ENCODE results near the gene TEX52.

GRCh38 chr12:1474573-1475127 is 119.7 kb downstream of the FBXL14 start:
- PRO-cap, 2 experiments, result no peak in any of the 2 experiments

DNA sequence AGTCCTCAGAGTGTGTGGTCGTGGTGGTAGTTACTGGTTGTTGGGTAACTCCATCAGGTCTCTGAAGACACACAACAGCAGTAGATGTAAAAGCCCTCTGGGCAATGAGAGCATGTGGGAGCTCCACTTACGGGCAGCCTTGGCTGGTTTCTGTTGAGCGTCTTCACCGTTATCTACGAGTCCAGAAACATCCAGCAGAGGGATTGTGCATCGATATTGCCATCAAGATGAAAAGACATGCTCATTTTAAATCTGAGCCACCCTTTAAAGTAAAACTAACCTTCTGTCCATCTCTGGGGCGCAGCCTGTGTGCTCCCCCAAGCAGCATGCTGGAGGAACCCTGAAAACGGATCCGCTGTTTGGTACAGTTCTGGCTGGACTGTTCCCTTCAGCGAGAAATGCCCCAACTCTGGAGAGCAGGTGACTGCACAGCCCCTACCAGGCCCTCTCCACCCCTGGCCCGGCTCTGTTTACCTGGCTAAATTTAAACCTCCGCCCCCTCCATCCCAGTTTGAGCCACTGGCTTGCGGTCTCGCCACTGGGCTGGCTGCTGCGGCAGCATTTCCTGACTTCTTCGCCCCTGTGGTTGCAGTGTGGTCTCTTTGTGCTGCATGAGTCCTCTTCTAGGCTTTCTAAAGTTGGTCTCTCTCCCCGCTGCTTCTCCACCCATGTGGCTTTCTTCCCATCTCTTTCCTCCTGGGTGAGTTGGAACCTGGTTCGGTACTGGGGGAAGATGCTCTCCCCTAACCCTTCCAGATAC is 60.9 kb downstream of the FBXL14 start:
- PRO-cap, 2 experiments, result no peak in any of the 2 experiments

DNA sequence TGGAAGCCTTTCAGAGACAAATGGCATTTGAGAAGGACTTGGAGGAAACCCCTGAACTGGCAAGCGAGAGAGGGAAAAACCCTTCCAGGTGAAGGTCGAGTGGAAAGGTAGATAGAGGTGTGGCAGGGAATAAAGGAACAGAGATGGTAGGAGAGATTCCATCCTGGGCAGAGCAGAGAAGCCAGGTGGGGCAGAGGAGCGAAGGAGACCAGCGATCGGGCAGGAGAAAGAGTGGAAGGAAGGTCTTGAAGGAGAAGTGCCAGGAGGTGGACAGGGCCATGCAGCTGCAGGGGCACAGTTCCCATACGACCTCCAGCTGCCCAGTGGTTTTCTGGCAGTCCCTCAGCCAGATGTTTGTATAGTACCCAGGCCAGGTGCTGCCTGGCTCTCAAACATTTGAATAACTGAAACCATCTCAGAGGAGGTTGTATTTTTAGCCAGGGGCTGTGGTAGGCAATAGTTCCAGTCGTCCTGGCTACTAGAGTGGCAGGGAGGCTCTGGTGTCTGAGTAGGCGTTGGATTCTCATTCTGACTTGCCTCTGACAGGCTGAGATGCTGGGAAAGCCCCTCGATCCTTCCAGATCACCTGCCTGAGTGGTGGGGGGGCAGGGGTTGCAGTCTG is 40.1 kb downstream of the FBXL14 start:
- PRO-cap, 2 experiments, result no peak in any of the 2 experiments

DNA sequence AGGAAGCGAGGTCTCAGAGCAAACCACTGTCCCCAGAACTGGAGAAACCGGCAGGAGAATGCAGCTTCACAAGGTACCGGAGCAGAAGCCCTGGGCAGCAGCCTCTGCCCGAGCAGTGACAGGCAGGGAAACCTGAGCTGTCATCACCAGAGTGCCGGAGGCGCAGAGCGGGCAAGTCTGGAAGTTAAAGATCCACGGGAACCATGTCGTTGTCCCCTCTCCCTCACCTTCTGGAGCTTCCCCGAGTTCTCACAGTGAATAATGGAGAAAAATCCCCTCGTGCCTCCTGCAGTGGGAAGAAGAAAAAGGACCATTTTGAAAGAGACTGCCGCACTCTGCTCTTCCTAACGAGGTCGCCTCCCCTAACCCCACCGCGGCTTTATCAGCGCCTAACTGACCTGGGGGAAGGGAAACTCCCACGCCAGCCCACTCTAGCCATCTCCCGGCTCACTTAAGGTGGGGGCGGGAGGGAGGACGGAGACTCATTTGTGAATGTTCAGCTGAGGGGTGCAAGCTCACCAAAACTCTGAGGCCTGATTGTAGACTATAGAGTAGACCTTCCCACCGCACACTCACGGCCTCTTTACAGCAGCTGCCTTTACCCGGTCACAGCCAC is 27.7 kb downstream of the FBXL14 start:
- PRO-cap, 2 experiments, result no peak in any of the 2 experiments

- PRO-cap, 2 experiments, result no peak in any of the 2 experiments
These were observed 715 bp downstream of the FBXL14 start for GRCh38 chr12:1593833-1593898.

GRCh38 chr12:1669992-1670854 is 20.6 kb upstream of the ADIPOR2 start:
- PRO-cap, 2 experiments, result no peak in any of the 2 experiments

DNA sequence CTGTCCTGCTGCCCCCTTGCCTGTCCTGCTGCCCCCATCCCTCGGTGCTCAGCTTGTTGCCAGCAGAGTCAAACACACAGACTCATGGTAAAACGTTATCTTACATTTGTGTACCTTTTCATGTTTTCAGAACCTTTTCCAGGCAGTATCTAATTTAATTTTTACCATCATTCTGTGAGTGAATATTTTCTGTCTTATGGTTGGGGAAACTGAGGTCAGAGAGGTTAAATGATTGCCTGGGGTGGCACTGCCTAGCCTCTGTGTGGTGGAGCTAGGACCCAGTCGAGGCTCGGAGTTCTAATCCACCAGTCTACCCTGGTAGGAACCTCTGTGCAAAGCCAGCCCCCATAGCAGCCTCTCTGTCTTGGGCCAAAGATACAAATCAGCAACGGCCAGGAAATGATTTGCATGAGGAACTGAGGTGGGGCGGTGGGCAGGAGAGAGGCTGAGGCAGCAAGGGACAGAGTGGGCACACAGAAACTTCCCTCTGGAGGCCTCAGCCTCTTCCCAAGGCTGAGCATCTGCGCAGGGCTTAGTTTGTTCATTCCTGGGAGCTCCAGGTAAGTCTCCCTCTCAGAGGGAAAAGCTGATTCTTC is 134.3 kb downstream of the CACNA1C start:
- PRO-cap, 2 experiments, result no peak in any of the 2 experiments

- PRO-cap, 2 experiments, result no peak in any of the 2 experiments
These were observed 186.5 kb downstream of the CACNA1C start for GRCh38 chr12:2239053-2240007.

DNA sequence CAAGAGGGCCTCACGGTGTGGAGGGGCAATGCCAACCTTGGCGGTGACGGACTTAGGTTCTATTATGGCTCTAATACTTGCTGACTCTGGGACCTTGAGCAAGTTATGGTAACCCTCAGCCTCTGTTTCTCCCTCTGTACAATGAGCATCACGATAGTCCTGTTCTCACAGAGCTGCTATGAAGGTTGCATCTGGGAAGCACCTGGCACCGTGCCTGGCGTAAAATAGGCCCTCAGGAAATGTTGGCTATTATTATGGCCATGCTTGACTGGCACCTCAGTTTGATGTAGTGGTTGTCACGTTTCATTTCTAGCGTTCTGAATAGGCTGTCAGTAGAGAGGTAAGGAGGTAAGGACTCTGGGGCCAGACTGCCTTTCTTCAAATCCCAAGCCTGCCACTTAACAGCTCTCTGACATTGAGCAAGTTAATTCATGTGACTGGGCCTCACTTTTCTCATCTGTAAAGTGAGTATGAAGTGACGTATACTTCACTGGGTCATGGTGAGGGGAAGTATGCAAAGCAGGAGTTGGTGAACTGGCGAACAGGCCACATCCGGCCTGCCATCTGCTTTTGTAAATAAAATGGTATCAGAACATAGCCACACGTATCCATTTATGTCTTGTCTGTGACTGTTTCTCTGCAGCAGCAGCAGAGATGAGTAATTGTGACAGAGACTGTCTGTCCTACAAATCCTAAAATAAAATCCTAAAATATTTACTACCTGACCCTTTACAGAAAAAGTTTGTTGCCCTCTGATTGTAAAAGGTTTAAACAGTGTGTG is 196.1 kb downstream of the CACNA1C start:
- PRO-cap, 2 experiments, result no peak in any of the 2 experiments

DNA sequence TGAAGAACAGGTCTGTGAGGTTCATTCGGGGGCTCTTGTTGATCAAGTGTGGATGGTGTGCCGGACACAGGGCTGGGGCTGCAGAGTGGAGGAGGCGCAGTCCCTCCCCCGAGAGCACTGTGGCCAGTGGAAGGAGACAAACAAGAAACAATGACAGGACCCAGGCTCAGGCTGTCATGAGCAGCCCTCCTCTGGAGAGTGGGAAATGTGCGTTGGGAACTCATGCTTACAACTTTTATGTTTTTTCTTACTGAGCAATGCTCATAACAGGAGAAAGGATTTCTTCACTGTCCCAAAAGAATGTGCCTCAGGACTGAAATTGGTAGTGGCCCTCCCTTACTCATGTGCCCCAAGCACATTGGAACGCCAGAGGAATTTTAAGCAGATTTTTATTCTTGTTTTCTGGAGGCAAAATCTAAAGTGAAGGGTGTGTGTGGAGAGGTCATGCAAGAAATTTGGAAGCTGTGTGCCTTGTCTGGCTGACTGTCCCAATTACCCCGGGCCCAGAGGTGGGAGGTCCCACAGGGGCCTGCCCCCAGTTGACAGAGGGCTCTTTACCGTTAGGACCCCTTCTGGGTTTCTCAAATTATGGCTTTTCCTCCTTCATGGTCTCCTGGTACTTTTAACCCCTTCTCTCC is 233.9 kb downstream of the CACNA1C start:
- PRO-cap, 2 experiments, result no peak in any of the 2 experiments

DNA sequence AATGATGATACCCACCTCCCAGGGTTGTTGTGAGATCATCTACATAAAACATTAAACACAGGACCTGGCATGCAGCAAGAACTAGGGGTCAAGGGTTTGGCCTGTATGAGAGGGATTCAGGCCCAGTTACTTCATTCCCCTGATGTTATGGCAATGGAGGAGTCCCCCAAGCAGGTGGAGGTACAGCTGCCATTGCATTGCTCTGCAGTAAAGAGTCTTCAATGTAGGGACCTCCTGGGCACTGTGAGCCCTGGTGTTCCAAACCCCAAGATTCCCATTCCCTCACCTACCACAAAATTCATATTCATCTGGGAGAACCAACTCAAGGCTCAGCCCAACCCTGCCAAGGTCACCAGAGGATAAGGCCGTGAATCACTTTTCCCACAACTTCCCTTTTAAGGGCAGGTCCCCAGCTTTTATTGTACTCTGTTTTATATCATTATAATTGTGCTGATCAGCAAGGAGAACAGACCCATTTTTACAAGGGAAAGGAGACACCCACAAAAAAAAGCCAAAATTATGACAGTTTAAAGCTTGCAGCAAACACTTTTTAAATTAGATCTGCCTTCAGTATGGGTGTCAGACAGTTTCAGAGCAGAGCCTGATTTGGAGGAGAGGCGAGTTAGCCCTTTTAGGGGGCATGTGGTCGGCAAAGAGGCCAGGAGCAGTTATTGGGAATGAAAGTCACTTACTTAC is 363.0 kb upstream of the FKBP4 start:
- PRO-cap, 2 experiments, result no peak in any of the 2 experiments

DNA sequence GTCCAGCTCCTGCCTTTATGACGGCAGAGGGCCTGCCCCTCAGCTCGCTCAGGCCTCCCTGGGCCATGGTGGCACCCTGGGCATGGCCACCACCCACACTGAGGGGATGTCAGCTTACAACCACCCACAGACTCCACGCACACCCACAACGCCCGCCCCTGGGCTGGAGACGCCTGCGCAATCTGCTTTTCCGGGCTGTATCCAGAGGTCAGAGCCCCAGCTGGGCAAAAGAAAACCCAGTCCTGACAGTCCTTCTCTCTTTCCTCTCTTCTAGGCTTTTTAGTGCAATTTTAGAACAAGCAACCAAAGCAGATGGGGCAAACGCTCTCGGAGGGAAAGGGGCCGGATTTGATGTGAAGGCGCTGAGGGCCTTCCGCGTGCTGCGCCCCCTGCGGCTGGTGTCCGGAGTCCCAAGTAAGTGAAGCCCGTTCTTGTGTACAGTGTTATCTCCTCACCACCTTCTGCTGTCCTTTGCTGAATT is 337.4 kb upstream of the FKBP4 start:
- PRO-cap, 2 experiments, result no peak in any of the 2 experiments

DNA sequence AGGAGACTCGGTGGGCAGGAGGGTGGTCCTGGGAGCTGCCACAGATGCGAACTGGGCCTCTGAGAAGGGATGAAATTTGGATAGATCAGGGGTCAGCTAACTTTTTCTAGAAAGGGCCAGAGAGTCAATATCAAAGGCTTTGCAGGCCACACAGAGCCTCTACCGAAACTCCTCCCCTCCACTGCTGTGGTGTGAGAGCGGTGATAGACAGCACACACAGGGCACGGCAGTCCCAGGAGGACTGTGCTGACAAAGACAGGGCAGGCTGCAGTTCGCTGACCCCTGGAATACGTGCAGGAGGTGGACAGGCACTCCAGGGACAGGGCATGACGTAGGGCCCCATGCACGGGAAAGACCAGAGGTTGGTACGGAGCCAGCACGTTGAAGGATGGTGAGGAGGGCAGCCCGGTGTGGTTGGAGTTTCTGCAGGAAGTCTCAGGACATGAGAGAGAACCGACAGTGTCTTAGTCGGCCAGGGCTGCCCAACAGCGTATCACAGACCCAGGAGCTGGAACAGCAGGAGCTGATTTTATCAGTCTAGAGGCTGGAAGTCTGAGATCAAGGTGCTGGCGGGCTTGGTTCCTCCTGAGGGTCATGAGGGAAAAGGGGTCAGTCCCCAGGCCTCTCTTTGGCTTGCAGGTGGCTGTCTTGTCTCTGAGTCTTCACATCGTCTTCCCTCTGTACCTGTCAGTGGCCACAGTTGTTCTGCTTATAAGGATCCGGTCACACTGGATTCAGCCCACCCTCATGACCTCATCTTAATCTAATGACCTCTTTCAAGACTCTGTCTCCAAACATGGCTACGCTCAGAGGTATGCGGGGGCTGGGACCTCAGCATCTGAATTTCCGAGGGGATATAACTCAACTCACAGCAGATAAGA is 254.2 kb upstream of the FKBP4 start:
- PRO-cap, 2 experiments, result no peak in any of the 2 experiments

- PRO-cap, 2 experiments, result no peak in any of the 2 experiments
These were observed 241.1 kb upstream of the FKBP4 start for GRCh38 chr12:2553610-2554167.

DNA sequence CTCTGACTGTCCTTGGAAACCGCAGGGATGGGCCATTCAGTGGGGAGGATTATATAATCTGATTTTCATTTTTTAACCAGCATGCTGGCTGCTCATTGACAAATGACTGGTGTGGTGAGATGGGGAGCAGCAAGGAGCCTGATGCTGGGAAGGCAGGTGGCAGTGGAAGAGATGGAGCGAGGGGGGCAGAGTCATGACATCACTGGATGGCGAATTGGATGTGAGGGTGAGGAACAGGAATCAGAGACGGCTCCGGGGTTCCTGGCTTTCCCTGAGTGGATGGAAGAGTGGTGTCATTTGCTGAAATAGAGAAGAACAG is 173.3 kb upstream of the FKBP4 start:
- PRO-cap, 2 experiments, result no peak in any of the 2 experiments

DNA sequence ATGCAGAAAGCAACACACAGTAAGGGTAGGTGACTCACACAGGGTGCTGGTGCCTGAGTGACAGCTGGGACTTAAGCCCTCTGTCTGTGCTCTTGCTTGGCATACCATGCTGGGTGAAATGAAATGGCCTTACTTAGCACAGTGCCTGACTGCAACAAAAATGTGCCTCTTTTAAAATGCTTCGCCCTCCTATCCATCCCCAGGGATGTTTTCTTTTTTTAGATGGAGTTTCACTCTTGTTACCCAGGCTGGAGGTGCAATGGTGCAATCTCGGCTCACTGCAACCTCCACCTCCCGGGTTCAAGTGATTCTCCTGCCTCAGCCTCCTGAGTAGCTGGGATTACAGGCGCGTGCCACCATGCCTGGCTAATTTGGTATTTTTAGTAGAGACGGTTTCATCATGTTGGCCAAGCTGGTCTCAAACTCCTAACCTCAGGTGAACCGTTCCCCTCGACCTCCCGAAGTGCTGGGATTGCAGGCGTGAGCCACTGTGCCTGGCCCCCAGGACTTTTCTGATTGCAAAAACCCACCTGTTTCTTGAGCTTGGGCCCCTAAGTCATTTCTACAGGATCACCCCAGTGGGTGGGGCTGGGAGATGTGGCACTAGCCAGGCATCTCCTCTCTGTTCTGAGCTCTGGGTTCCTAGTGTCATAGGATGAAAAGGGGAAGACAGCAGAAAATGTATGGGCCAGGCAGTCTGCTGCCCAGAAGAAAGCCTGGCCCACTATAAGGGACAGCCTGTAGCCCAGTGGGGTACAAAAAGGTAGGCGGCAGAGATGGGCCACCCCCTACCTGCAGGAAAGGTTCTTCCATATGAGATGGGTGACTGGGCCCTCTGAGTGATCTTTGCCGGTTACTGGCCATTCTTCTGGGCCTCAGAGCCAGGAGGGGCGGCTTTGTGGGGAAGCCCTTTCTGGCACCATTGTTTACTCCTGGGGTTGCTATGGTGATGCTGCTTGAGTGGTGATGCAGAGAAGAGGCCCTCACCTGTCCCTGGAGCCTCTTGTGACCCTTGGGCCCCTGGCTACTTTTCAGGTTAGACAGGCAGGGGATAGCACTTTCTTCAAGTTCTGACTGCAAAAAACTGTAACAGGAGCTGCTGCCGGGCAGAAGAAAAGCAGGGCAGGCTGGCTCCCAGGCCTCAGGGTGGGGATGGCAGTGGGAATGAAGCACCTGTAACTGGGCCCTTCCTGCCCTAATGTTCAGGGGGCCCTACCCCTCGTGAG is at the start of gene TEX52:
TSS of gene TEX52 (minus strand) at position 877 of the 1,226 bp plus-strand sequence.
- PRO-cap, 2 experiments, result no peak in any of the 2 experiments

- PRO-cap, 2 experiments, result no peak in any of the 2 experiments
These were observed 18.5 kb downstream of the TEAD4 start for GRCh38 chr12:2977601-2978167.

DNA sequence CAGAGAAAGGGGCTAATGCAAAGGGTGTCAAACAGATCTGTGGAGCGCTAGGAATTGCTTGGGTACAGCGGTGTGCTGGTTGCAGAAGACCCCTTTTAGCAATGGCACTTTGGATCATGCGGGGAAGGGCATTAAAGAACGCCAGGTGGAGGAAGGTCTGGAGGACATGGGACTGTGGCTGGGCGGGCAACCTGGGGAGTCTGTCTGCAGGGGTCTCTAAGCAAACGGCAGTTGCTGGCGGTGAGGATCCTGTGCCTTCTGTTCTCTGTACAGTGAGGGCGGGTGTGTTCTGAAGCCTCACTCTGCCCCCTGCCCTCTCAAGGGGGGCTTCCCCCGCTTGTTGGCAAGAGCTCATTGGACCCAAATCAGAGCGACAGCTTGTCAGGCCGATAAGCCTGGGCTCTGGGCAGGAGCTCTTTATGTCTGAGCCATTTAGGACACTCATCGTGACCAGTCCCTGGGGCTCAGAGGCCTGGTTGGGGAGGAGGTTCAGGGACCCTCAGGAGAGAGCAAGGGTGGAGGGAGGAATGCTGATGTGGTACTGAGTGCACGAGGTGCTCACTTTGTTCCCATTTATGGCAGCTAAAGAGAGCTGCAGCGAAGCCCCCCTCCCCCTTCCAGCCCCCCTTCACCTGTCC is 136.0 kb downstream of the TSPAN9 start:
- PRO-cap, 2 experiments, result no peak in any of the 2 experiments

DNA sequence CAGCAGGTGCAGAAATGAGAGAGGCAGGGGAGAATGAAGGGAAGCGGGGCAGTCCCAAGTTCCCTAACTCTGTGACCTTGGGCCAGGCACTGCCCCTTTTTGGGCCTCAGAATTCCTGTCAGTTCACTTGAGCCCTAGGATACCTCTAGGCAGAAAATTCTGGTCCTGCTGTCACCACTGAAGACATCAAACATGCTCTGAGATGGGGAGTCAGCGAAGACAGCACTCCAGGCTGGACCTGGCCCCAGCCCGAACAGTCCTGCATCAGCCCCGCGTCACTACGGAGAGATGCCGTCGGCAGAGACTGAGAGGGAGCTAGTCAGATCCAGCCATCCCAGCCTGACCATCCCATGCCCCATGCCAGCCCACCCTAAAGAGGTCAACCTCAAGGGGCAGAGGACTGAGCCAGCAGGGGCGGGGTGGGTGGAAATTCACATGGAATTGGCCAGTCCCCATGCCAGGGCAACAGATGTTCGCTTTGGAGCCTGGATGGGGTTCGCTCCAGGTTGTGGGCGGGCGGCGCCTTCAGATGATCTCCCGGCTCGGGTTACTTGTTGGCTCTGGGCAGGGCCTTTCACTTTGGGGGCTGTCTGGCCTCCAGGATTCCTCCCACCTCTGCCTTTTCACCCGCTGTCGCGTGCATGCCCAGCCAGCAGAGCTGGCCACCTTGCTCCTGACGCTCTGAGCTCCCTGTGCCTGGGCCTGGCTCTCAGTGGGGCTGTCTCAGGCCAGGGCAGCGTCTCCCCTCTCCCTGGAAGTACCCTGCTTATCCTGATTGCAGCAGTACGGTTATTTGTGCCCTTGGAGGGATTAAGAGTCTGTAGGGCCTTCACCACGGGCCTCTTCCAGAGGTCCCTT is 154.2 kb downstream of the TSPAN9 start:
- PRO-cap, 2 experiments, result no peak in any of the 2 experiments

- PRO-cap, 2 experiments, result no peak in any of the 2 experiments
These were observed 158.4 kb downstream of the TSPAN9 start for GRCh38 chr12:3235442-3236047.

All from helper T cell (primary cell).